Calu3 (cell line): Measurements from ENCODE around the genes SFSWAP and ULK1.

GRCh38 chr12:130408181-130408525 lies 70.5 kb downstream of the PIWIL1 start:
- PRO-cap, result no peak

GRCh38 chr12:130717087-130717557 lies 1.0 kb upstream of the RIMBP2 start:
- PRO-cap, result no peak

- PRO-cap, result bidirectional peak, plus-strand start at chr12:130776742, minus-strand start at chr12:130776583
Measured at GRCh38 chr12:130775972-130776962, 60.2 kb upstream of the RIMBP2 start.

GRCh38 chr12:130801119-130801357 lies 38.0 kb downstream of the STX2 start:
- PRO-cap, result no peak

DNA sequence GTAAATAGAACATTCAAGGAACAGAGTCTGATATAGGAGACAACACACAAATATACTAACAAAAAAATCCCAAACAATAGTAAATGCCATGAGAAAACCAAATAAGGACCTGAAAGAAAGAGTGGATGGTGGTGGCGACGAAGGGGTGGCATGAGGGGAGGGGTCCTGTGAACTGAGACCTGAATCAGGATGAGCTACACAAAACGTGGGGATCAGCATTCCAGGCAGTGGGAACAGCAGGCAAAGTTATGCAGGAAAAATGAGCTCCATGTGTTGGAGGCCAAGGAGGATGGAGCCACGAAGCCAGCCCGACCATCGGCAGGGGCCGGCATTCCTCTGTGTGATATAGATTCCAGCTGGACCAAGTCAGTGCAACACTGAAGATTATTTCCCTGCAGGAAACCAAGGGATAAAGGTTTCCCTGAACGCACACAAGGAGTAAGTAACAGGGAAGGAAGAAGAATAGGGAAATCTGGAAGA lies 7.1 kb downstream of the ADGRD1 start:
- PRO-cap, result no peak

GRCh38 chr12:130992314-130992990 lies 38.7 kb downstream of the ADGRD1 start:
- PRO-cap, result no peak

GRCh38 chr12:131026077-131026701 lies 72.5 kb downstream of the ADGRD1 start:
- PRO-cap, result no peak

DNA sequence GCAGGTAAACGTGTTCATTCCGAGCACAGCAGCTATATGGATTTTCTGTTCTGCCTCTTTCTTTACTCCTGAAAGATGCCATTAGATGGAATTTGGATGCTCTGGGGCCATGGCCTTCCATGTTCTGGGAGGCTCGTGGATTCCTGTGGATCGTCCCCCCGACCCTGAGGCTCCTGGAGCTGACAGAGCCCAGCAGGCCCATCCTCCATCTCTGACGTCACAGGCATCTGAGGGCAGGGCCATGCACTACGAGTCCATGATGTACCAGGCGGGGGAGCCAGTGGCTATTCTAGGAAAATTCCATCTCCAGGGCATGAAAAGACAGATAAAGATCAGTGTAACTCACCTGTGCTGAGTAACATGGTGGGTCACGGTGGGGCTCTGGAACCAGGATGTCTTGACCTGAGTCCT lies 115.2 kb downstream of the ADGRD1 start:
- PRO-cap, result no peak

DNA sequence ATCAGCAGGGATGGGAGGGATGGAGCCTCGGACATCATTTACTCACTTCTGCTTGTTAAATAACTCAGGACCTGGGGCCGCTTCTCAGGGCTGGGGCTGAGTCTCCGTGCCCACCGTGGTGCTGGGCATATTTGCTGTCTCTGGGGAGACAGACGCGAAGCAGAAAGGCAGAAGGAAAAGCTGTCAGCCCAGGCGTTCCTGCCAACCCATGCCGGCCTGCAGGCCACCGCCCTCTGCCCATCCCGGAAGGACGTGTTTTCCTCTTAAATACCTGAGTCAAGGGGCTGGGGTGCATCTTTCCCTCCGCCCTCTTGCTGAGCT lies 65.4 kb upstream of the SFSWAP start:
- PRO-cap, result no peak

GRCh38 chr12:131710938-131712022 lies at the start of gene SFSWAP:
Gene SFSWAP, plus strand, starts transcription at chr12:131711090.
- PRO-cap, result bidirectional peak, plus-strand start at chr12:131711095, minus-strand start at chr12:131710841; unidirectional peak, minus-strand start at chr12:131711685; unidirectional peak, minus-strand start at chr12:131711834; unidirectional peak, minus-strand start at chr12:131711864

- PRO-cap, result no peak
Measured at GRCh38 chr12:131797152-131797789, 30.9 kb upstream of the MMP17 start.

DNA sequence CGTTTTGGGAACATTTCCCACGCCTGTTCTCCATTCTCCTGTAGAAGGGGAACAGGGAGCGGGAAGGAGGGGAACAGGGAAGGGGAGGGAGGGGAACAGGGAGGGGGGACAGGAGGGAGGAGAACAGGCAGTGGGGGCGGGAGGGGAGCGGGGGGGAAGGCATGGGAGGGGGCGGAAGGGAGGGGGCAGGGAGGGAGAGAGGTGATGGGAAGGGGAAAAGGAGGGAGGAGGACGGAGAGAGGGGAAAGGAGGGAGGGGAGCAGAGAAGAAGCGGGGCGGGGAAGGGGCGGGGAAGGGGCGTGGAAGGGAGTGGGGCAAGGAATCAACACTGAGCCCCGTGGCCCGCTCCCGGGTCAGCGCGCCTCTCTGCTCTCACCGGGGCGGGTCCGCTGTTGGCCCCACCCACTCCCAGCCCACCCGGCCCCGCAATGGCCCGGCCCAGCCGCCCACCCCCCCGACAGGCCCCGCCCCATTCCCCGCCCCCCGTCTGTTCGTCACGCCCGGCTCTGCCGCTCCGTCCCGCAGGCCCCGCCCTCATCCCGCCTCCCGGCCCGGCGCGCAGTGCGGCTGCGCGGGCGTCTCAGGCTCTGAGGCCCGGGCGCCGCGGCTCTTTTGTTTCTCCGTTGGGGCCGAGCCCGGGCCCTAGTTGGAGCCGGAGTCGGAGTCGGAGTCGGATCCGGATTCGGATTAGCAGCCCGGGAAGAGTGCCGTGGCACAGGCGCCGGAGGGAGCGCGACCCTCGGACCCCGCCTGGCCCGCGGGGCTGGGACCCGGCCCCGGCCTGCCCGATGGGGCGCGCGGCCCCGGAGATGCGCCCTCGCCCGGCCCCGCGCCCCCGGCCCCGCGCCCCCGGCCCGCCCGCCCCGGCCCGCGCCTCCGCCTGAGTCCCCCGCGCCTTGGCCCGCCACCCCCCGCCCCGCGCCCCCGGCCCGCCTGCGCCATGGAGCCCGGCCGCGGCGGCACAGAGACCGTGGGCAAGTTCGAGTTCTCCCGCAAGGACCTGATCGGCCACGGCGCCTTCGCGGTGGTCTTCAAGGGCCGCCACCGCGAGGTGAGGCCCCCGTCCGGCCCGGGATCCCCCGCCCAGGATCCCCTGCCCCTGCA lies at the start of gene ULK1:
TSS of gene ULK1 (plus strand) at position 561 of the 1,104 bp plus-strand sequence.
- PRO-cap, result bidirectional peak, plus-strand start at position 561 of the sequence, minus-strand start at position 368 of the sequence

- PRO-cap, result no peak
Measured at GRCh38 chr12:131916810-131917505, 12.1 kb upstream of the PUS1 start.

- PRO-cap, result no peak
Measured at GRCh38 chr12:132070922-132071355, 73.2 kb downstream of the DDX51 start.

GRCh38 chr12:132178713-132179545 lies 34.7 kb downstream of the NOC4L start:
- PRO-cap, result no peak

DNA sequence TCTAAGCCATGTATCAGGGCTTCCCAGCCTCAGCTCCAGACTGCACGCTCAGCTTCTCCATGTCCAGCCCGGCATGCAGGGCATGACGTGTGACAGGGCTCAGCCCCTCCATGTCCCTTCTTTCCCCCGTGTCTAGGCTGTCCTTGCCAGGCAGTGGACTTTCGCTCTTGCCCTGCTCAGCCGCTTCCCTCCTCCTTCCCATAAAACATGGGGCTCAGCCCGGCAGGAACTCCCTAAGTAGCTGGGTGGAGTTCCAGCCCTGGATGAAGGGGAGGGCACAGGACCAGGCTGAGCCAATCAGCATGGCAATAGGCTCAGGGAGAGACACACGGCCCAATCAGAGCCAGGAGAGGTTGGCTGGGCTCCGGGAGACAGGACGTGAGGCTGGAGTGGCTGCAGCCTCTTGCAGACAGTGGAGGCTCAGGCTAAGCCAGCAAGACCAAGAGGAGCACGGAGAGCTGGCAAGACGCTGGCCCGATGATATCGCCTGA lies 54.3 kb downstream of the GALNT9 start:
- PRO-cap, result no peak

DNA sequence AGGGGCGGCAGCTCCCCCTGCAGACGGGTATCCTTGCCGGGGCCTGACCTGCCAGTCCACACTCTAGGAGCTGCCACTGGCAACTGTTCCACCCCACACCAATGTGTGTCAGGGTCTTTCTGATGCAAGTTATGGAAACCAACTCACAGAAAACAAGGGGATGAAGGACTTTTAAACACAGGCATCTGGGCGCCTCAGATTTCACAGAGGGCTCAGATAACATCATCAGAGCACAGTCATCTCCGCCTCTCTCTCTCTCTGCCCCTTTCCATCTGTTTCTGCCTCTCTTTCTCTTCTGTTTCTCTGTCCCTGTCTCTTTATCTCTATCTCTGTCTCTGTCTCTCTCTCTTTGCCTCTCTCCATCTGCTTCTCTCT lies 67.5 kb upstream of the FBRSL1 start:
- PRO-cap, result no peak

DNA sequence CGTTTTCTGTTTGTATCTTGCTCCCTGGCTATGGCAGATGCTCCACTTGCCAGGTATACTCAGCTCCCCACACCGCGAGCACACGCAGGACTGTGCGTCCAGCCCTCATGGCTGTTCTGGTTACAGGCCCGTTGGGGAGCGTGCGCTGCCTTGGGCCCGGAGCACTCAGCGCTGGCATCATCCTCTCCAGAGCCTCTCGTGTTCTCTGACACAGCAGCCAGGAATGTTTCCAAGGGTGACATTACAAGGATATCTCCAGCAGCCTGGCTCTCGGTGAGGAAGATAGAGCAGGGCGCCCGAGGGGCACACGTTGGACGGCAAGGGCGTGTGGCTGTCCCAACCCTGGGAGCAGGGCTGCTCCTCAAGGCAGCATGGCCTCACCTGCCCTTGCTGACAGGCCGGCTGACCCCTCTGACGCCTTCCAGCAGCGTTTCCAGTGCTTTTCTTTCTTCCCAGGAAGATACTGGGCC lies 14.4 kb downstream of the LRCOL1 start:
- PRO-cap, result no peak

DNA sequence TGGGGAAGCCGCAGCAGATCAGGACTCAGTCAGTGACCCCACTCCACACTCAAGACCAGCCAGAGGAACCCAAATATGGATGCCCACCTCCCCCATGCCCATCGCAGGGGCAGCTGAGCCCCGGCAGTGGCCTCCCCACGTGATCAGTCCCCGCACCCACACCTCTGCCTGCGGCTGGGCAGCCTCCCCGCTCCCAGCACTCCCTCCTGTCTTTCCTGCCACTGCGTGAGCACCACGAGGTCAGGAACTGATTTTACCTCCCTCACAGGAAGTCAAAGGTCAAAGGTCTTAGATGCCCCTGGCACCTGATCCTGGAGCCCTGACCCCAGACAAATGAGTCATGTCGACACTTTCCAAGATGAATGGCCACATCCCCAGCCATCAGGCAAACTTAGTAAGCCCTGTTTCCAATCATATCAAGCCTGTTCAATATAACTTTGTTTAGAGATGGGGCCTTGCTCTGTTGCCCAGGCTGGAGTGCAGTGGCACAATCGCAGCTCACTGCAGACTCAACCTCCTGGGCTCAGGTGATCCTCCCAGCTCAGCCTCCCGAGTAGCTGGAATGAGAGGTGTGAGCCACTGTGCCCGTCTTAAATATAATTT lies 2.1 kb downstream of the LRCOL1 start:
- PRO-cap, result no peak

DNA sequence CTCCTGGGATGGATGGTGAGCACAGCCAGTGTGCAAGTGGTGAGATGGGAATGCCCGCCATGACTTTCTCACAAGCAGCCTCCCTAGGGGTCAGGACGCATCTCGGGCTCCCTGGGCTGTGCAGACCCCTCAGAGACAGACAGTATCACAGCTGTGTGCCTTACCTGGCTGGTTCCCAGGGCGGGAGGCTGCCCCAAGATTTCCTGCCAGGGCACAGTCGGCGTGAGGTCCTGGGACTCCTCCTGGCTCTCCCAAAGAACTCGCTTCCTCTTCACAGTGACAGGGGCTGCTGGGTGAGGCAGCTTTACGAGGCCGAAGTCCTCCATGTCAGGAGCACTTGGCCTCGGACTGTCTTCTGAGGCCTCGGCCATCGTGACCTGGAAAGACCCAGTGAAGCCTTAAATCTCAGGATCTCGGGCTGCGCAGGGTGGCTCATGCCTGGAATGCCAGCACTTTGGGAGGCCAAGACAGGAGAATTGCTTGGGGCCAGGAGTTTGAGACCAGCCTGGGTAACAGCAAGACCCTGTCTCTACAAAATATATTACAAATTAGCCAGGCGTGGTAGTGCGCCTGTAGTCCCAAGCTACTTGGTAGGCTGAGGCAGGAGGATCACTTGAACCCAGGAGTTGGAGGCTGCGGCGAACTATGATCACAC lies 31.1 kb downstream of the P2RX2 start:
- PRO-cap, result no peak